Measurements from ENCODE around the genes SETMAR and BHLHE40.

GRCh38 chr3:217310-217855 is 20.8 kb downstream of the CHL1 start:
- RAMPAGE, long total RNA = no peak
- RRBS, 2 experiments = no CpG with 5 or more reads among the region's 4 CpGs
CAGE:
- cytosol, long polyA minus RNA = no peak
- cytosol, long polyA plus RNA = no peak
- long polyA plus RNA = no peak
- nucleolus, long total RNA = no peak
- nucleus, long polyA plus RNA = no peak
- nucleus, long total RNA = no peak

- RAMPAGE, long total RNA = start-site peak on the plus strand at chr3:4303332-4303399, 88 and 103 reads in 2 replicates
- RRBS, 2 experiments = 2 to 4% methylated on average over 5 of the region's 72 CpGs
CAGE:
- cytosol, long polyA minus RNA = no peak
- cytosol, long polyA plus RNA = start-site peak on the plus strand at chr3:4303331-4303399, 245 and 283 reads in 2 replicates
- long polyA plus RNA = start-site peak on the plus strand at chr3:4303365-4303391, 200 and 93 reads in 2 replicates
- nucleolus, long total RNA = no peak
- nucleus, long polyA plus RNA = start-site peak on the plus strand at chr3:4303376-4303397, 119 and 60 reads in 2 replicates; start-site peak on the plus strand at chr3:4303571-4303648, 18 and 16 reads in 2 replicates
- nucleus, long total RNA = no peak
These were observed at the start of gene SETMAR for GRCh38 chr3:4302937-4304172. TSS of gene SETMAR (plus strand) at chr3:4303369.

DNA sequence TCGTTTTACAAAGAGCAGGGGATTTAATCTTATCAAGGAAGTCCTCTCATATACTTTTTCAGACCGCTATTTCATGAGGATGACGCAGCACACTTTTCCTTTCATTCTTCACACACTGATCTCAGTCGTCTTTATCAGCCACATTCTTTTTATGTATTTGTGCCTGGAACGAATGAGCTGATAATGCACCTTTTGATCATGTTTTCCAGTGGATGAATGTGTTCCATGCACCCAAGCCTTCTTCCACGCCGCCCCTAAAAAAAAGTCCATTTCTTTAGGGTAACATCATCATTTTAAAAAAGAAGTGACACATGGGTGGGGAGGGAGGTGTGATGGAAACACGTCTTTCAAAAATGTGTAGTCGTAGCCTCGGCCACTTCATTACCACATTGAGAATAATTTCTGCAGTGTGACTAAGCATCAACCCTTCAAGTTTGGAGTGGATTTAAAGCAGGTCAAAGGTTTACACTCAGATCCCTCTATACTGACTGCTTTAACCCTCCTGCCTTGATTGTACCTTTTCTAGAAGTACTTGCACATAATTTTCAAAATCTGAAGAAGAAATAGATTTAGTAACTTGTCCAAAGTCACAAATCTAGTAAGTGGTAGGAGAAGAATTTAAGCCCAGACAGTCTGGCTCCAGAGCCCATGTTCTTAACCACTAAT is 48.3 kb downstream of the SETMAR start:
- RAMPAGE, long total RNA = no peak
- RRBS, 2 experiments = no CpG with 5 or more reads among the region's 10 CpGs
CAGE:
- cytosol, long polyA minus RNA = no peak
- cytosol, long polyA plus RNA = no peak
- long polyA plus RNA = no peak
- nucleolus, long total RNA = no peak
- nucleus, long polyA plus RNA = no peak
- nucleus, long total RNA = no peak

DNA sequence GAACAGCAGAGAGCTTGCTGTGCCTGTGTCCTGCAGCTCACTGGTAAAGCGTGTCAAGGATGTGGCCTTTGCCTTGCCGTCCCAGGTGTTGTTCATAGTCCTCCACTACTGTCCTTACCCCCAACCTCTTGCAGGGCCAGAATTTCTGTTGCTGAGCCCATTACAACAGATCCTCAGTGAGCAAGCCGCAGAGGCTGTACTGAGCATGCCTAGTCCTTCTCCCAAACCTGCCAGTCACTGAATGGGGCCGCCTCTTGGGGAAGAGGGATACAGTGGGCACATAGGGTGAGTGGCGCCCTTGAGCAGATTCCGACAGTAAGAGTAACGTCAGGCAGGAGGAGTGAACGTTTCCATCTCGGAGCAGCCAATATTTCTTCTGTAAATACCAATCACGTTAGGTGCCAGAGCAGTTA is 87.4 kb downstream of the ITPR1 start:
- RAMPAGE, long total RNA = no peak
- RRBS, 2 experiments = no CpG with 5 or more reads among the region's 10 CpGs
CAGE:
- cytosol, long polyA minus RNA = no peak
- cytosol, long polyA plus RNA = no peak
- long polyA plus RNA = no peak
- nucleolus, long total RNA = no peak
- nucleus, long polyA plus RNA = no peak
- nucleus, long total RNA = no peak

DNA sequence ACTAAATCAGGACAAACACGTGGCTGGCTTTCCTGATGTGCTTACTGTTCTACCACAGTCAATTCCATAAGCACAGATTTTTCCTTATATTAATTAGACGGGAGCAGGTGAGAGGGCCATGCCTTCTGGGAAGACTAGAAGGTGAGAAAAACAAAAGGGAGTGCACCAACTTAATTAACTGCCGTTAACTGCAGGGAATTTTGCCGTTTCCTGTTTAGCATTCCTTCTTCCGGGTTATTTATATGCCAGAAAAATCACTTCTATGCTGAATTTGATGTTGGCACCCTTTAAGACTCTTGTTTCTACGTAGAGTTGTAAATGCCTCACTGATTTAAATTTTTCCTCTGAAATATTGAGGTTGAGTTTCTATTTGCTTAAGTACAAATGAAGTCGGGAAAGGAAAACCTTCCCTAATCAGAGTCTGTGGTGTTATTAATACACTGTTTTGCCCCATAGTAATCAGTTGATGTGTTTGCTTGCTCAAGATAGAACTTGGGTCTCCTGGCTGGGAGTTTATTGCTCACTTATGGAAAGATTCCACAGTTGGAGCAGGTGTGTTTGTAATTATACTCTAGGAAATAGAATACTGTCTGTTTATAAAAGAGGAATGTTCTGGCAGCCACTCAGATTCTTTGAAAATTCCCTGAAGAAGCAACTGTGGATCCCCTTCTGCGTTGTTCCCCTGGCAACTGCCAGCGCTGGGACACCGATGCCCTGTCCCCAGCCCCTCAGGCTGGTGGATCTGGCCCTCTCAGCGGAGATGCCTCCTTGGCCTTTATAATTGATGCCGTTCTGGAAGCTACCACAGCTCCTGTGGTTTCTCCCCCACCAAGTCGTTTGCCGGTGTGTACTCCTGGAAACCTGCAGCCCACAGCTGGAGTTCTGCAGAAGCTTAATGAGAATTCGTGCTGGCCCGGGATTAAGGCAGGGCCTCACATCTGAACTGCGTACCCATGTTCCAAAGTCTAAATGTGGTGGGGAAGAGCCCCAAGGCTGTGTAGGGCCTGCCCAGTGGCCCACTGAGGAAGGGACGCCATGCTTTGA is 225.8 kb downstream of the ITPR1 start:
- RAMPAGE, long total RNA = no peak
- RRBS, 2 experiments = 59 to 65% methylated on average over 3 of the region's 18 CpGs
CAGE:
- cytosol, long polyA minus RNA = no peak
- cytosol, long polyA plus RNA = no peak
- long polyA plus RNA = no peak
- nucleolus, long total RNA = no peak
- nucleus, long polyA plus RNA = no peak
- nucleus, long total RNA = no peak

GRCh38 chr3:4831624-4831948 is 147.7 kb upstream of the BHLHE40 start:
- RAMPAGE, long total RNA = no peak
- RRBS, 2 experiments = no CpG with 5 or more reads among the region's 3 CpGs
CAGE:
- cytosol, long polyA minus RNA = no peak
- cytosol, long polyA plus RNA = no peak
- long polyA plus RNA = no peak
- nucleolus, long total RNA = no peak
- nucleus, long polyA plus RNA = no peak
- nucleus, long total RNA = no peak

DNA sequence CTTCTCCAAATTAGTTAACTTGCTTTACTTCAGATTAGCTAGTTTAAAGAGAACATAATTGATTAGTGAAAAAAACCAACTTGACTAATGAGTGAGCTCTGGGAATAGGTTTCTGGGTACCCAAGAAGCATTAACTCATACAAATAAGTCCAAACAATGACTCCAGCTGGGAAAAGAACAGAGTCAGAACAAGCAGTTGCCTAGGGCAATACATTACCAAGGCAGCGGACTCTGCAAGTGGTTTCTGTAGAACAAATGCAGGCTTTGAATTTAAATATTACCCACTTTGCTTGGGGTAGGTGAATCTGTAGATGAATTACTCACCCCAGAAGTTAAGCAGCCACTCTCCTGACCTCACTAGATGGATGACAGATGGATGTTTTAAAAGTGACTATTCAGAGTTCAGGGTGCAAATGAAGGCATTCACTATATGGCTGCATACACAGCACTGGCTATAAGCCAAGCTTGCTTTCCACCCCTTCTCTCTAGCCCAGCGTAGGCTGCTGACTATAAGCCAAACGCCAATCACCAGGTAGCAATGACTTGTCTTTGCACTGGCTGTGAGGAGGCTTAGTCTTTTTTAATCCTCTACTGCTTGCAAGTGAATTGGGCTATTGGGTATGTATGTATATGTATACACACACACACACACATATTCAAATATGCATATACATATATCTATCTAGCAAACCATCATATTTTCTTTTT is 73.0 kb upstream of the BHLHE40 start:
- RAMPAGE, long total RNA = no peak
- RRBS, 2 experiments = no CpG with 5 or more reads among the region's 3 CpGs
CAGE:
- cytosol, long polyA minus RNA = no peak
- cytosol, long polyA plus RNA = no peak
- long polyA plus RNA = no peak
- nucleolus, long total RNA = no peak
- nucleus, long polyA plus RNA = no peak
- nucleus, long total RNA = no peak

DNA sequence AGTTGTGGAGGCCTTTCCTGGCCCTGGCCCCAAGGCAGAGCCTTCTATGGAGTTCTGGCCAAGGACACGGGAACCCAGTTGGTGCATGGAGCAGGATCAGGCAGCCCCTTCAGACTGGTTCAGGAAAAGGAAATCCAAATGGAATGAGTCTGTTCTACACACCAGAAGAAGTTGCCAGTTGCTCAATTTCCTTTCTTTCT is 29.0 kb upstream of the BHLHE40 start:
- RAMPAGE, long total RNA = no peak
- RRBS, 2 experiments = no CpG with 5 or more reads among the region's 1 CpG
CAGE:
- cytosol, long polyA minus RNA = no peak
- cytosol, long polyA plus RNA = no peak
- long polyA plus RNA = no peak
- nucleolus, long total RNA = no peak
- nucleus, long polyA plus RNA = no peak
- nucleus, long total RNA = no peak

GRCh38 chr3:4979052-4980057 is at the start of gene BHLHE40:
TSS of gene BHLHE40 (plus strand) at chr3:4979437.
- RAMPAGE, long total RNA = start-site peak on the plus strand at chr3:4978775-4979588, 787 and 1,812 reads in 2 replicates
- RRBS, 2 experiments = under 1 to 1% methylated on average over 9 to 15 of the region's 68 CpGs
CAGE:
- cytosol, long polyA minus RNA = no peak
- cytosol, long polyA plus RNA = start-site peak on the plus strand at chr3:4979425-4979655, 2,933 and 2,439 reads in 2 replicates
- long polyA plus RNA = start-site peak on the plus strand at chr3:4979440-4979530, 2,065 and 1,695 reads in 2 replicates; start-site peak on the plus strand at chr3:4979586-4979657, 163 and 140 reads in 2 replicates
- nucleolus, long total RNA = start-site peak on the plus strand at chr3:4979432-4979489, 390 reads; start-site peak on the plus strand at chr3:4979586-4979590, 20 reads
- nucleus, long polyA plus RNA = start-site peak on the plus strand at chr3:4979439-4979514, 1,527 and 1,183 reads in 2 replicates
- nucleus, long total RNA = no peak

GRCh38 chr3:4983869-4984601 is 4.8 kb downstream of the BHLHE40 start:
- RAMPAGE, long total RNA = no peak
- RRBS, 2 experiments = no CpG with 5 or more reads among the region's 17 CpGs
CAGE:
- cytosol, long polyA minus RNA = no peak
- cytosol, long polyA plus RNA = no peak
- long polyA plus RNA = no peak
- nucleolus, long total RNA = no peak
- nucleus, long polyA plus RNA = no peak
- nucleus, long total RNA = no peak

GRCh38 chr3:5011312-5012330 is 32.4 kb downstream of the BHLHE40 start:
- RAMPAGE, long total RNA = start-site peak on the minus strand at chr3:5012072-5012122, 6 and 5 reads in 2 replicates
- RRBS, 2 experiments = 1 to 4% methylated on average over 4 of the region's 19 CpGs
CAGE:
- cytosol, long polyA minus RNA = no peak
- cytosol, long polyA plus RNA = no peak
- long polyA plus RNA = no peak
- nucleolus, long total RNA = no peak
- nucleus, long polyA plus RNA = start-site peak on the minus strand at chr3:5011909-5011951, 6 and 8 reads in 2 replicates
- nucleus, long total RNA = no peak

DNA sequence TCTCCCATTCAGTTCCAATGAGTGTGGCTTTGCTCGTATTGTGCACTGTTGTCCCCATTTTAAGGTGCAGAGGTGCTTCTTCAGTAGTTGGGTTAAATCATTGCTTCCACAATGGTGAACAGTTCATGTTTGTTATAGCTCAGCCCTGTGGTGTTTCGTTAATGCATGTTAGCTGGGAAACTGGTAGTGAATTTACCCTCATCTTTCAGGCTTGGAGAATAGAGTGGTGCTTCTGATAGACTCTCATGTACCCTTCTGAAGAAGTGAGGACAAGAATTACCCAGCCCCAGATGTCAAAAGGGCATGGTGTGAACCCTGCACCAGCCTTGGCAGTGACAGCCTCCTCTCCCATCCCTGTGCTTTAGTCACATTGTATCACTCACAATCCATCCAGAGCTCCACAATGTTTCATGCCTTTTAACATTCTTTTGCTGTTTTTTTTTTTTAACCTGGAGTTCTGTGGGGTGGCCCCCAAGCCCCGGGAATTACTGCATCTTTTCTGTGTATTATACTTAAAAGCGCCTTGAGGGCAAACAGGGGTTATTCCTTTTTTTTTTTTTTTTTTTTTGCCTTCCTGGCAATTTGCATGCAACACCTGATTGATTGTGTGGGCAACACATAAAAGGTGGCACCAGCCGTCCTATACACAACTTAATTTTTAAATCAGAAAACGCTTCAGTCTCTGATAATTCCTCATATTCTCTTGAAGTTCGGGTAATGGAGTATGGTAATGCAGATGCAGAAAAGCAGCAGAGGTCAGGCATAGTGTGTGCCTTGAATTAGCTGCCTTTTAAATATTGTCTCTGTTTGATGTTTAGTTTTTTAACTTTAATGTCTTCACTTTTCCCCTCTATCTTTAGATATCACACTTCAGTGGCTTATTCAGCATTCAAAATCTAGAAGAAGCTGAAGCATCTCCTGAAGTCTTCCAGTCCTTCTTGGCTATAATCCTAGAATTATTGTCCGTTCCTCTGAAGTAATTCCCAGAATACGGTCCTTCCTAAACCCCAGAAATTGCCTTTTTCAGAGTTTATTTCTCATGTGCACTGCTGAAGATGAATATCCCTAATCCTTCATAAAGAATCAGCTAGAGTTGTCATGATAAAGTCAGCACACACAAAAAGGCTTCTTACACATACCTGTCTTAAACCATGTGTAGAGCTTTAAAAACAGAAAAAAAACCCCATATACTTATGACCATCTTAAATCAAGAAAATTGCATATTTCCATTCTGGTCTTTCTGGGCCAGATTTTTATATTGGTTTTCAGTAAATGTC is 9.3 kb upstream of the EDEM1 start:
- RAMPAGE, long total RNA = no peak
- RRBS, 2 experiments = no CpG with 5 or more reads among the region's 9 CpGs
CAGE:
- cytosol, long polyA minus RNA = no peak
- cytosol, long polyA plus RNA = no peak
- long polyA plus RNA = no peak
- nucleolus, long total RNA = start-site peak on the plus strand centred at position 532 of the sequence, 53 bp wide, 24 reads; start-site peak on the plus strand centred at position 788 of the sequence, 40 bp wide, 24 reads
- nucleus, long polyA plus RNA = no peak
- nucleus, long total RNA = no peak

DNA sequence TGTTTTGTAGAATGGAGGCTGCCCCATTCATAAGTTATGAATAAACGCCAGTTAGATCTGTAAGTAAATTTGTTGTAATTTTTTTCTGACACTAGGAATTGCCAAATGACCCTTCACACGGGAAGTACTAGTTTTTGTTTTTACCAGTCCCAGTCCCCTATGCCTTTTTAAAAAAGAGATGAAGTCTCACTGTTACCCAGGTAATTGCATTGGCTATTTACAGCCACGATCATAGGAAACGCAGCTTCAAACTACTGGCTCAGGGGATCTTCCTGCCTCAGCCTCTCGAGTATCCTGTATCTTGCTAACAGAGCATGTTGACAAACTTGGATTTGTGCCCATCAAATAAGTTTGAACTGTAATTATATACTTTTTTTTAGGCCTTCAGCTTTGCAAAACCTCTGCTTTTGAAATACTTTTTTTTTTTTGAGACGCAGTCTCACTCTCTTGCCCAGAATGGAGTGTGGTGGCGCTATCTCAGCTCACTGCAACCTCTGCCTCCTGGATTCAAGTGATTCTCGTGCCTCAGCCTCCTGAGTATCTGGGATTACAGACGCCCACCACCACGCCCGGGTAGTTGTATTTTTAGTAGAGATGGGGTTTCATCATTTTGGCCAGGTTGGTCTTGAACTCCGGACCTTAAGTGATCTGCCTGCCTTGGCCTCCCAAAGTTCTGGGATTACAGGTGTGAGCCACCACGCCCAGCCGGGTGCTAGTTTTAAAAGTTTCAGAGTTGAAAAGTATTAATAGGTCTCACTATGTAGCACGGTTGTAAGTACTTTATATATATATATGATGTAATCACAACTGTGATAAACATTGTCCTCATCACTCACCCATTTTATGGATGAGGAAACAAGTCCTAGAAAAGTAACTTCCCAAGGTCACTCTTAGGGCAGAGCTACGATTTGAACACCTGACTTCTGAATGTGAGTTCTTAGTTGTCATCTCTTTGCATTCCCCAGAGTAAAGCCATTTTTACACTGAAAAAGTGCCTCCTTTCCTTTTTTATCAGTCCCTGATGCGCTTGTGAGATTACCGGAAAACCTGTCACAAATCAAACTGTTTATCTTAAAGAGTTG is 2.8 kb upstream of the EDEM1 start:
- RAMPAGE, long total RNA = no peak
- RRBS, 2 experiments = no CpG with 5 or more reads among the region's 18 CpGs
CAGE:
- cytosol, long polyA minus RNA = no peak
- cytosol, long polyA plus RNA = no peak
- long polyA plus RNA = no peak
- nucleolus, long total RNA = no peak
- nucleus, long polyA plus RNA = no peak
- nucleus, long total RNA = no peak

- RAMPAGE, long total RNA = no peak
- RRBS, 2 experiments = no CpG with 5 or more reads among the region's 2 CpGs
CAGE:
- cytosol, long polyA minus RNA = no peak
- cytosol, long polyA plus RNA = no peak
- long polyA plus RNA = no peak
- nucleolus, long total RNA = no peak
- nucleus, long polyA plus RNA = no peak
- nucleus, long total RNA = no peak
These were observed 512.3 kb downstream of the EDEM1 start for GRCh38 chr3:5699810-5700207.

DNA sequence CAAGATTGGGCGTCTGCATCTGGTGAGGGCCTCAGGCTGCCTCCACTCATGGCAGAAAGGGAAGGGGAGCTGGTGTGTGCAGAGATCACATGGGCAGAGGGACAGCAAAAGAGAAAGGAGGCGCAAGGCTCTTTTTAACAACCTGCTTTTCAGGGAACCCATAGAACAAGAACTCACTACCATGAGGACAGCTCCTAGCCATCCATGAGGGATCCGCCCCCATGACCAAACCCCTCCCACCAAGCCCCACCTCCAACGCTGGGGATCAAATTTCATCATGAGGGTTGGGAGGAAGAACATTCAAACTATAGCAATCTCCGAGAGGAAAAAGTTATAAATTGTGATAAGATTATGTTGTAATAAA is 84.7 kb upstream of the LMCD1 start:
- RAMPAGE, long total RNA = no peak
- RRBS, 2 experiments = no CpG with 5 or more reads among the region's 5 CpGs
CAGE:
- cytosol, long polyA minus RNA = no peak
- cytosol, long polyA plus RNA = no peak
- long polyA plus RNA = no peak
- nucleolus, long total RNA = no peak
- nucleus, long polyA plus RNA = no peak
- nucleus, long total RNA = no peak

DNA sequence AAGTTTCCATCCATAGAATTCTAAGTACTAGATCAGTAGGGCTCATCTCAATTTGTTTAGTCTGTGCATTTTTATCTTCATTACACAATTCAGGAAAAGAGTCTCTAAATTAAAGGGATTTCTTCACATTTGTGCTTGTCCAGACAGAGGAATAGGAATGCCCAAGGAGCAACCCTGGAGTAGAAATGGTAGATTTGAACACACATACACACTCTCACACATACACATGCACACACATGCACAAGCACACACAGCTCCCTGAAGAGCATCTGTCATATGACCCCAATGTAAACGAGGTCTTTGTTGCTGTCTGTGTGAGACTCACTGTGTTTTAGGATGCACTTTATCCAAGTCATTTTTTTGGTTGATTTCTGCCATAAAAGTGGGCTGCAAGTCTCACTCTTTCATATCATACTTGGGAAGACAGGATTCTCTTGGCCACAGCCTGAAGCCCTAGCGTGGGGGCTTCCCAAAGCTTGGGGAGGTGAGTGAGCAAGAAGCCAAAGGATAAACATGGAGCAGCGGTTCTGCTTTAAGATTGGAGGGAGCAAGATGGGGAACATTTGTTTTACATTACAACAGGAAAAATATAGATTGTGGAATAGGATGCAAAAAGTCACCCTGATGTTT is 21.6 kb downstream of the LMCD1 start:
- RAMPAGE, long total RNA = no peak
- RRBS, 2 experiments = no CpG with 5 or more reads among the region's 3 CpGs
CAGE:
- cytosol, long polyA minus RNA = no peak
- cytosol, long polyA plus RNA = no peak
- long polyA plus RNA = no peak
- nucleolus, long total RNA = no peak
- nucleus, long polyA plus RNA = no peak
- nucleus, long total RNA = no peak

- RAMPAGE, long total RNA = no peak
- RRBS, 2 experiments = 83% methylated on average over 2 of the region's 19 CpGs; no CpG with 5 or more reads in 1 of the 2 experiments
CAGE:
- cytosol, long polyA minus RNA = no peak
- cytosol, long polyA plus RNA = no peak
- long polyA plus RNA = no peak
- nucleolus, long total RNA = no peak
- nucleus, long polyA plus RNA = no peak
- nucleus, long total RNA = no peak
These were observed 53.4 kb downstream of the LMCD1 start for GRCh38 chr3:8554669-8555694.

DNA sequence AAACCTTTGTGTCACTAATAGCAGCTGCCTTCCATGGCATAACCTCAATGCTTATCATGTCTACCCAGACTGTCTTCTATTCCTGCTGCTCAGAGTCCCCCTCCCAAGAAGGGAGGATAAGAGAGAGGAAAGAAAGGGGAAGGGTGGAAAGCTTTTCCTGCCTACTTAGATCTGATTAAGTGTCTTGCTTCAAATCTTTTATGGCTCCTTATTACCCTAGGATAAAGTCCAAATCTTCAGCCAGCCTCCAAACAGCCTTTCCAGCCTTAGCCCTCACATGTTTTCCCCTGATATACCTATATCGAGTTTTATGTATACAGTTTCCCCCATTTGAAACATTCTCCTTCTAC is 7.8 kb upstream of the SSUH2 start:
- RAMPAGE, long total RNA = no peak
- RRBS, 2 experiments = no CpG with 5 or more reads among the region's 1 CpG
CAGE:
- cytosol, long polyA minus RNA = no peak
- cytosol, long polyA plus RNA = no peak
- long polyA plus RNA = no peak
- nucleolus, long total RNA = no peak
- nucleus, long polyA plus RNA = no peak
- nucleus, long total RNA = no peak

DNA sequence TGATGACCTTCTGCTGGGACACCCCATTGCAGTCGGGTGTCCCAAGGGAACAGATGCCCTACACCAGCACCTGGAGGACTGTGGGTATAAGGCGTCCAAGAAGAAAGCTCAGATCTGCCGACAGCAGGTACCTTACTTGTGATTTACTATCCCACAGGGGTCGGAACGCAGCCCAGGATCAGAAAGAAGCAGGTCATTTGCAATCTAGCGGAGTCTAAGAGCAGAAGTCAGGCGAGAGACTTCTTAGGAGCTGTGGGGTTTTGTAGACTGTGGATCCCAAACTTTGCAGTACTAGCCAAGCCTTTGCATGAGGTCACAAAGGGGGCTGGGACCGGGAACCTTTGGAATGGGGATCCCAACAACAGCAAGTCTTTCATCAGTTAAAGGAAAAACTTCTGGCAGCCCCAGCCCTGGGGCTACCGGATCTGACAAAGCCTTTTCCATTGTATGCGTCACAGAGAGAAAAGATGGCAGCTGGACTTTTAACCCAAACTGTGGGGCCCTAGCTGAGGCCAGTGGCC is 30.9 kb upstream of the SSUH2 start:
- RAMPAGE, long total RNA = no peak
- RRBS, 2 experiments = no CpG with 5 or more reads among the region's 10 CpGs
CAGE:
- cytosol, long polyA minus RNA = no peak
- cytosol, long polyA plus RNA = no peak
- long polyA plus RNA = no peak
- nucleolus, long total RNA = no peak
- nucleus, long polyA plus RNA = no peak
- nucleus, long total RNA = no peak

DNA sequence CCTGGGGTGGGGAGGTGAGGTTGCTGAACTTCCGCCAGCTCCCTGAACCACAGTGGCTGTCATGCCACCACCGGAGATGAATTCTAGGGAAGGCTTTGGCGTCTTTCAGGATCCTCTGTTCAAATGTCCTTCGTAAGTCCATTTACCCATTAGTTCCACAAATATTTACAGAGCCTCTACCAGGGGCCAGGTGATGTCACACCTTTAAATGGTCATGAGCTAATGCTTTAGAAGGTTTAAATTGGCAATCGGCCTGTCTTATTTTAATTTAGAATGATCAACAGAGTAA is 23.6 kb upstream of the CAV3 start:
- RAMPAGE, long total RNA = no peak
- RRBS, 2 experiments = no CpG with 5 or more reads among the region's 5 CpGs
CAGE:
- cytosol, long polyA minus RNA = no peak
- cytosol, long polyA plus RNA = no peak
- long polyA plus RNA = no peak
- nucleolus, long total RNA = no peak
- nucleus, long polyA plus RNA = no peak
- nucleus, long total RNA = no peak

All from GM12878 (cell line).